Vagina (tissue), 1 donor: ENCODE measurements around the gene TTC8.

DNA sequence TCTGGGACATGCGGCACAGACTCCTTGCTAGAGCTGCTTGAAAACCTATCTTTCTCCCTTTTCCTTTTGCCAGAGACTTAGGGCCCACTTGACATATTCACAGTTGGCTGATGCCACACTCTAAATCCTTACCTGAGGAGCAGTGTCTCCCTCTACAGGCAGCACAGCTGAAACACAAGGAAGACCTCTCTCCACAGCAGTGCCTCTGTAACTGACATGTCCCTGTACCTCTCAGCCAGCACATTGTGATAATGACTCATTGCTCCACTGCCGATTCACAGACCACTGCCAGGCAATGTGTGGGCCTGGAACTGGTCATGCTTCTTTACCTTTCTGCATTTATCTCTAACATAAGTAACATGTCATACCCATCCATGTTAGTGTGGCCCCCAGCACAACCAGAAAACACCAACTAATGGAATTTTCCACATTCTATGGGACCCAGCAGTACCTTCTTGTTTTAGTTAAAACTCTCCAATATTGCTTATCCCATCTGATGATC is 56.6 kb downstream of the GTF2A1 start:
- PRO-cap: no peak
- RAMPAGE, long total RNA: no peak

- PRO-cap: unidirectional peak, minus-strand start at chr14:81170691
- RAMPAGE, long total RNA: no peak
These were observed 50.2 kb downstream of the GTF2A1 start for GRCh38 chr14:81170578-81171023.

- PRO-cap: no peak
- RAMPAGE, long total RNA: no peak
These were observed 42.0 kb downstream of the GTF2A1 start for GRCh38 chr14:81178380-81179499.

DNA sequence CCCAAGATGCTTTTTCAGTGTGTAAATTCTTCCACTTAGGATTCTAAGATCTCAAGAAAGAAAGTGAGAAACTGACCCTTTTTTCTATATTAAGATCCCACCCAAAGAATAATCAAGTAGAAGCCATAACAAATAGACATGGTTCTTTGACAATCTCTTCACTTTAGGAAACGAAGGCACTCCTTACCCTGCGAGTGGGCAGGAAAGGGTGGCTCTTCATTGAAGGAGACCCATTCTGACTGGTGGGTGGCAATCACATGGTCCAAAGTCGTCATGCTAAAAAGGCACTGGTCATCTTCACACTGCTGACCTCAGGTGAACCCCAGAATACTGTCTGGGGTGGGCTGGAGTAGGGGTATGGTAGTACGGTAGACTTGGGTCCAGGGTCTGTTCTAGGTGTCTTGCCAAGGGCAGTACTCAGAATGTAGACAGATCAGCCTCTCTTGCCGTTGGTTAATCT is 2.0 kb downstream of the STON2 start:
- PRO-cap: no peak
- RAMPAGE, long total RNA: no peak

- PRO-cap: no peak
- RAMPAGE, long total RNA: no peak
These were observed 34.1 kb upstream of the STON2 start for GRCh38 chr14:81434015-81434921.

DNA sequence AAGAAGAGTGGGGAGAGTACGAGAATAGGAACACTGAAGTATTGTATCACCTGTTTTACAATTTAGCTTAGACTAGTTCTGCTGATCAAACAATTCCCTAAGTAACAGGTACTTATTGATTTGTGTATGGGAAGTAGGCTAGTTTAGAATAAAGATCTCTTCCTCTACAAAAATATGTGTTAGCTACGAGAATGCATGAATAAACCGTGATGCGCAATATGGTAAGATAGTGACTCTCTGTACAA is 970.4 kb upstream of the SEL1L start:
- PRO-cap: no peak
- RAMPAGE, long total RNA: no peak

GRCh38 chr14:85530789-85531758 is 1.1 kb downstream of the FLRT2 start:
- PRO-cap: bidirectional peak, plus-strand start at chr14:85531483, minus-strand start at chr14:85531341
- RAMPAGE, long total RNA: no peak

DNA sequence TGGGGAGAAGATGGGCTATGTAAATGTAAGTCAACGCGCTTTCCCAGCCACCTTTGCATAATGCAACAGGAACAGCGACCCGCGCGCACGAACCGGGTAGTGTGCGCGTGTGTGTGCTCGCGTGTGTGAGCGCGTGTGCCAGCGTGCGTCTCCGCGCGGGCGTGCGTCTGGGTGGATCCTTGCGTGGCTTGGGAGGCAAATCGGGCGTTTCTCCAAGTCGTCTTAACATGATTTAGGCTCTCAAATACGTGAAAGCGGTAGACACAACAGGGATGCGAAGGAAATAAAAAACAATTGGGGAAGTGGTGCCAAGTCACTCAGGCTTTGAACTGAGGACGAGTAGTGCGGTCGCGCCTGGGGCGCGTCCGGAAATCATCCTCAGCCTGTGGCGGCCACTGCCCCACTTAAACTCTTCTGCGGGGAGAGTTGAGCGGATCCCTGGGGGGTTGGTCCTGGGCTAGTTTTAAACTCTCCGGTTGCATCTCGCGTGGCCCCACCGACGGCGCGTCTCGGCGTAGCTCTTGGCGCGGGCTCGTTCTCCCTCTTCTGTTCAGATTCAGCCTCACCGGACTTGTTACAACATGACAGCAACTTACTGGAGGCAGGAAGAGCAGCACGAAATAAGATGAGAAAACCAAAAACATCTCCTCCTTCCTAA is 1.9 kb downstream of the FLRT2 start:
- PRO-cap: no peak
- RAMPAGE, long total RNA: start-site peak on the plus strand centred at position 387 of the sequence, 649 bp wide, 12 reads

DNA sequence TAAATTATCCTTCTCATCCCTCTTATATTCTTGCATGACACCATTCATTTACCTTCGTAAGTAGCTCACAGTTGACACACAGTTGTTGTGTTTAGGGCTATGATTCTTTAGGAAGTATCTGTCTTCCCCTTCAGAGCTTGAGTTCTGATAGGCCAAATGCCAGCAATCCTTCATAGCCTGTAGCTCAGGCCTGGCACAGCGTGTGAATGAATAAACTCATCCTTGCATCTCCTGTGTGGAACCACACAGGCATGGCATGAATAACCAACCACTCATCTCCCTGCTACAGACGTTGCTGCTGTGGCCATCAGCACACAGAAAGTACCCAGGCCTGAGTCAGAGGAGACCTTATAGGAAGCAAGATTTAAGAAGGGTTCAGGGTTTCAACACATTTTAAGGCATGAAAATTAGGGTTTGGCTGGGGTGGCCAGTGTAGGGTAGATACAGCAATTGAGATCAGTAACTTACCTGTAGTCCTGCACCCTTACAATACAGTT is 461.2 kb downstream of the GALC start:
- PRO-cap: no peak
- RAMPAGE, long total RNA: no peak

DNA sequence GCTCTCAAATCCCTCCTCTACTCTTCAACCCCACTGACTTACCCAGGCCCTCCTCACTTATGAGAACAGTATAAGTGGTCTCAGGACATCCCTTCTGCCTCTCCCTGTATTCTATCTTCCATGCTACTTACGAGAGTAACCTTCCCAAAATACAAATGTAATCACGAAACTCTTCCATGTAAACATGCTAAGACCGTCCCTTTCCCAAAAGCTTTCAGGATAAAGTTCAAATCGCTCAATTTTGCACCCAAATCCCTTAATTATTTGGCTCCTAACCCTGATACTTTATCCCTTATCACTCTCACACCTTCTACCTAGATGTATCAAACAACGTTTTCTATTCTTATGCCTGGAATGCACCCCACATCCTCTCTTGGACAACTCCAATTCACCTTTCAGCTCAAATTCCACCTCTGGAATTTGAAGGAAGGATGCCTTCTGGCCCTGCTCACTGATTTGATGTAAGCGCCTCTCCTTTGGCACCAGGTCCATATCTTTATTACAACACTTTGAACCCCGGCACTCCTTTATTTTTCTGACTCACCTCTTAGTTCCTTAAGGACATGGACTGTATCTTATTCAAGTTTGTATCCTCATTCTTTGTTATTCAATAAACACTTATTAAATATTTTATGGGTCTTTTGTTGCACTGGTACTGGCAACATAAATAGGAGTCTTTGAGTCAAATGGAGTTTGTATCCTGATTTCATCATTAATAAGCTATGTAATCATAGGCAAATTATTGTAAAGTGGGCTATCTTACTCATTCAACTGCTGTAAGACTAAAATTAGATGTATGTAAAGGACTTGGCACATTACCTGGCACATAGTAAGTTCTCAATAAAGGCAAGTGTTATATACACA is 3.1 kb downstream of the GALC start:
- PRO-cap: no peak
- RAMPAGE, long total RNA: start-site peak on the minus strand centred at position 428 of the sequence, 804 bp wide, 8 reads

DNA sequence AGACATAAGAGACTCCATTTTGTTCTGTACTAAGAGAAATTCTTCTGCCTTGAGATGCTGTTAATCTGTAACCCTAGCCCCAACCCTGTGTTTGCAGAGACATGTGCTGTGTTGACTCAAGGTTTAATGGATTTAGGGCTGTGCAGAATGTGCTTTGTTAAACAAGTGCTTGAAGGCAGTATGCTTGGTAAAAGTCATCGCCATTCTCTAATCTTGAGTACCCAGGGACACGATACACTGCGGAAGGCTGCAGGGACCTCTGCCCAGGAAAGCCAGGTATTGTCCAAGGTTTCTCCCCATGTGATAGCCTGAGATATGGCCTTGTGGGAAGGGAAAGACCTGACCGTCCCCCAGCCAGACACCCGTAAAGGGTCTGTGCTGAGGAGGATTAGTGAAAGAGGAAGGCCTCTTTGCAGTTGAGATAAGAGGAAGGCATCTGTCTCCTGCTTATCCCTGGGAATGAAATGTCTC is 19.5 kb downstream of the GPR65 start:
- PRO-cap: no peak
- RAMPAGE, long total RNA: no peak

DNA sequence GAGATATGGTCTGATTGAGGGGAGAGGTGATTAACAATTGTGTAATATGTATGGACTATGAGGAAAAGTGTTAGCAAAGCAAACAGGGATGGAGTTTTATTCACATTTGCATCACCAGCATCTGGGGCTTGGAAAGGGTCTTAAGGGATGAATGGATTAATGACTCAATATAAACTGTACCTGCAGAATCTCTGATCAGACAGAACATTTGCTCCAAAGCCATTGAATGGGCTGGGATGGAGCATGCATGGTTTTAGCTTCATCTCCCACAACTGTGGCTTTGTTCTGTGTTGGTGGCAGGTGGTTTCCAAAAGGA is 39.3 kb downstream of the GPR65 start:
- PRO-cap: no peak
- RAMPAGE, long total RNA: no peak

DNA sequence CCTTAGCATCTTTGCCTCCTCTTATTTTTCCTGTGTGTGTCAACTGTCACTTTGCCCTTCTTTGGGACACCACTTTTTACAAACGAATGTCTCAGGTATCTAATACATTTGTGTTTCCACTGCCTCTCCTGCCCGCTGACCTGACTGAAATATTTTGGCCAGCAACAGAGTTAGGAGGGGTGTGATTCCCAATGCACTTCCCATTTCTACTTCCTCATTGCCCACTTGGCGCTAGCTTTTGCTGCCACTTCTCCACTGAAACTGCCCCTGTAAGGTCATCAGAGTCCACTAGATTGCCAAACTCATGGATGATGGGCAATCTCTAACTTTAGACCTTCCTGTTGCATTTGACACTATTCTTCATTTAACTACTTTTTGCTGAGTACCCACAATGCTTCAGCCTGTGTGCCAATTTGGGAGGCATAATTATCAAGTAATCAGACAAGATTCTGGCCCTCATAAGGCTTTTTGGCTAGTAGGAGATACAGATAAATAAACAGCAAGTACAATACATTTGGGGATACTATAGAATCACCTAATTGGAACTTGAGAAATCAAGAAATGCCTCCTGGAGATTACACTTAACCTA is 40.8 kb downstream of the GPR65 start:
- PRO-cap: no peak
- RAMPAGE, long total RNA: no peak

GRCh38 chr14:88189010-88189814 is 133.9 kb downstream of the KCNK10 start:
- PRO-cap: no peak
- RAMPAGE, long total RNA: no peak

- PRO-cap: unidirectional peak, plus-strand start at chr14:88384901
- RAMPAGE, long total RNA: no peak
These were observed 818 bp upstream of the SPATA7 start for GRCh38 chr14:88384634-88385044.

DNA sequence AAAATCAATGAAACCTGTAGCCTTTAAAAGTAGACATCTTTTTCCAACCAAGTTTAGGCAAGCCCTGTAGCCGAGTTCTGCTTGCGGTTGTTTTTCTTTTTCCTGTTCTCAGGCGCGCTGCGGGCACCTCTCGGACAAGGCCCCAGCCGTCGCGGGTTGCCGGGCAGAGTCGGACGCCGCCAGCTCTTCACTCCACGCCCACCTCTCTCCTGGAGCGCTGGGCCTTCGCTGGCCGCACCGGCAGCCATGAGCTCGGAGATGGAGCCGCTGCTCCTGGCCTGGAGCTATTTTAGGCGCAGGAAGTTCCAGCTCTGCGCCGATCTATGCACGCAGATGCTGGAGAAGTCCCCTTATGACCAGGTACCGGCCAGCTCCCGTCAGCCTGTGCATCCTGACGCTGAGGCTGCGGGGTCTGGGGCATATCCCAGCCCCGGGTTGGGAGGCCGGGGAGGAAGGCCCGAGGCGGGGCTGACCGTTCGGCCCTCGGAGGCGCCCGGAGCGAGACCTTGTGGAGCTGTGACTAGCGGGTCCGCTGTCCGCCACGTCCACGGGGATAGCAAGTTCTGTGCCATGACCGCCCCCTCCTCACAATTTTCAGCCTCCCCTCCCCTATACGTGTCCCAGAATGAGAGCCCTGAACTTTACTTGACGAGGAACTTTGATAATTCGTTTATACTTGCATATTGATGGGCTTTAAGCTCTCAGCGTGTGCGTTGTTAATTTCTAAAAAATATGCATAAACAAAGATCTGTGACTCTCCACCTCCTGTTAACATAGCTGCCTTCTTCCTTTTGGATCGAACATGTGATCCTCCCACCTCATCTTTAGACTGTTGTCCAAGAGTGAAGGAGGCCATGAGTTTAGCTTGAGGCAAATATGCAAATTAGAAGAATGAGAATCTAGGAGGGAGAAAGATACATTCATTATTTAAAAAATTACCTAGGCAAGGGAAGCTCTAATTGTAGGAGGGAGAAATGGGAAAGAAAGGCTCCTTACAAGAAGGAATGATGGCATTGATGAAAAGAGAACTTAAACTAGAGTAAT is at the start of gene TTC8:
TTC8 (plus strand) TSS at position 190 of the 1,044 bp plus-strand sequence.
- PRO-cap: bidirectional peak, plus-strand start at position 190 of the sequence, minus-strand start outside the sequence
- RAMPAGE, long total RNA: start-site peak on the plus strand centred at position 182 of the sequence, 87 bp wide, 98 reads

GRCh38 chr14:89026813-89027824 is 202.7 kb downstream of the TTC8 start:
- PRO-cap: no peak
- RAMPAGE, long total RNA: no peak

DNA sequence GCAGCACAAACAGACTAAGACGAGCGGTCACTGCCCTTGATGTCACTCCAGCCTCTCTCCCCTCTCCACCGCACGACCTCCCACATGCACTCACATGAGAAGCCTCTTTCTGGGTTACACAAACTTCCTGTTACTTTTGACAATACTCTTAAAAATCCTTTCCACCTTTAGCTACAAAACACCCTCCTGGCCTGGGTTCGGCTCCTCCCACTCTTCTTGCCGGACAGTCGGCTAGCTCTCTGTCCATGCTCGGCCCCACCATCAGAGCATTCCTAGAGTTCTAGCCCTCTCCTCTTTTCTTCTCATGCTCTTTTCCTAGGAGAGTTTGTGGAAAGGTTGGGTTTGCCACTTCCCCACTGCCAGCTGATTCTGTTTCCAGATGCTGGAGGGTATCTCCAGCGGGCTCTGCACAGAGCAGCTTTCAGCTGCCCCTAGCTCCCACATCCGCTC is 124.2 kb downstream of the FOXN3 start:
- PRO-cap: no peak
- RAMPAGE, long total RNA: no peak

GRCh38 chr14:89381780-89382549 is 35.1 kb downstream of the FOXN3 start:
- PRO-cap: no peak
- RAMPAGE, long total RNA: start-site peak on the minus strand at chr14:89381899-89382080, 6 reads; start-site peak on the minus strand at chr14:89382215-89382328, 6 reads

GRCh38 chr14:89409250-89409883 is 7.7 kb downstream of the FOXN3 start:
- PRO-cap: no peak
- RAMPAGE, long total RNA: no peak